A172 (cell line): ENCODE data around the genes UBE2Q1 and TRIM46.

DNA sequence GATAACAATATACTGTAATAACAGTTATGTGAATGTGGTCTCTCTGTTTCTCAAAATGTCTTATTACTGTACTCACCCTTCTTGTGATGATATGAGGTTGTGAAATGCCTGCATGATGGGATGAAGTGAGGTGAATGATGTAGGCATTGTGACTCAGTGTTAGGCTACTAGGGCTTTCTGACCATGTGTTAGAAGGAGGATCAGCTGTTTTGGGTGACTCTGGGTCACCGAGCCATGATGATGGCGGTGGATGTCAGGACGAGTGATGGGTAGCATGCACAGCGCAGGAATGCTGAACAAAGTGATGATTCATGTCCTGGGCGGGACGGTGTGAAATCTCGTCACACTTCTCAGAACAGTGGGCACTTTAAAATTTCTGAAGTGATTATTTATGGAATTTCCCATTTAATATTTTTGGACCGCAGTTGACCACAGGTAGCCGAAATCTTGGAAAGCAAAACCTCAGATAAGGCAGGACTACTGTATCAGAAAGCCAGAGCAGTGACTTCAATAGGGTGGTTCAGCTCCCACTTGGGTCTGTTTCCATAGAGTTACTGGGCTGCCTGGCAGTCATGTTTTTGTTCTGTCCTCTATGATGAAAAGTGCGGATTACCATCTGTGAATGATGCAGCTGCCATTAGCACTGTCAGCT, 26.5 kb downstream of the IL6R start:
- RAMPAGE, long total RNA, result no peak

DNA sequence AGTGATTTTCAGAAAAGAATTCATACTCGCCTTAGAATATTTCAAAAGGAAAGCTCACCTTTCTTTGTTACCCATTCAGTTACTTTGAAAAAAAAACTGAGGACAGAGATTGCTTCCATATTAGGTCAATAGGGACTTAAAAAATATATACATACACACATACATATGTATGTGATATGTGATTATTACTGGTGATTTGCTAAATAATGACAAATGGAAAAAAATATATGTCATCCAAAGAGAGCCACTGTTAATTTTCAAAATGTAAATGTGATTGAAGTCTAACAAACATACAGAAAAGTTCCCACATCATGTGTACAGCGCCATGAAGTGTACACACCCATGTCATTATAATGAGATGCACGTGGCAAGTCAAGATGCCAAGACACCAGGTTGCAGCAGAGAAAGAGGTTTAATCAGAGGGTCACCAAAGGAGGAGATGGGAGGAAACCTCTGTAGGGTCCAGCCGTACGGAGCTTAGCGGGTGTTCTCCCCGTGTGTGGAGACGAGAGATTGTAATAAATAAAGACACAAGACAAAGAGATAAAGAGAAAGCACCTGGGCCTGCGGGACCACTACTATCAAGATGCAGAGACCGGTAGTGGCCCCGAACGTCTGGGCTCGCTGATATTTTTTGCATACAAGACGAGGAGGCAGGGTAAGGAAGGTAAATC, 41.5 kb upstream of the TDRD10 start:
- RAMPAGE, long total RNA, result no peak

DNA sequence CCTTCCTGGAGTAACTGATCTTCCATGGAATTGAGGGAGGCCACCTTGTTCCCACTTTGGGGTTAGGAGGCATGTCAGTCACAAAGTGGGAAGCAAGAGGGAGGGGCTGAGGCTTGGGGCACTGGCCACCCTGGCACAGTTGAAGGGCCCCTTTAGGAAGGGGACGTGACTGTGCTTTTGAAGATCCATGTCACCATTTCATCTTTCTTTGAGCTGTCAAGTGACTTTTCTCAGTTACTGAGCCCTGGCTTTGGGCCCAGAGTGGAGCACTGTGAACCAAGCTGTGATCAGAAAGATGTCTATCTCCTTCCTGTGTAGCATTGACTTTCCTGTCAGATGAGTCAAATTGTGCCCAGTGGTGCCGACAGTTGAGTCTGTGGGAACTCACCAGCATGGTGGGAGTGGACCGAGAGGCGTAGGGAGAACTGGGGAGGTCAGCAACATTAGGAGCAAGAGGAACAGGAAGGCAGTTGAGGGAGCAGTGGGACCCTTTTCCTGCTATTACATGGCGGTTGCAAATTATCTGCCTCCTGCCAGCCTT, 38.4 kb upstream of the TDRD10 start:
- RAMPAGE, long total RNA, result no peak

GRCh38 chr1:154476751-154477320, 25.2 kb upstream of the TDRD10 start:
- RAMPAGE, long total RNA, result no peak

DNA sequence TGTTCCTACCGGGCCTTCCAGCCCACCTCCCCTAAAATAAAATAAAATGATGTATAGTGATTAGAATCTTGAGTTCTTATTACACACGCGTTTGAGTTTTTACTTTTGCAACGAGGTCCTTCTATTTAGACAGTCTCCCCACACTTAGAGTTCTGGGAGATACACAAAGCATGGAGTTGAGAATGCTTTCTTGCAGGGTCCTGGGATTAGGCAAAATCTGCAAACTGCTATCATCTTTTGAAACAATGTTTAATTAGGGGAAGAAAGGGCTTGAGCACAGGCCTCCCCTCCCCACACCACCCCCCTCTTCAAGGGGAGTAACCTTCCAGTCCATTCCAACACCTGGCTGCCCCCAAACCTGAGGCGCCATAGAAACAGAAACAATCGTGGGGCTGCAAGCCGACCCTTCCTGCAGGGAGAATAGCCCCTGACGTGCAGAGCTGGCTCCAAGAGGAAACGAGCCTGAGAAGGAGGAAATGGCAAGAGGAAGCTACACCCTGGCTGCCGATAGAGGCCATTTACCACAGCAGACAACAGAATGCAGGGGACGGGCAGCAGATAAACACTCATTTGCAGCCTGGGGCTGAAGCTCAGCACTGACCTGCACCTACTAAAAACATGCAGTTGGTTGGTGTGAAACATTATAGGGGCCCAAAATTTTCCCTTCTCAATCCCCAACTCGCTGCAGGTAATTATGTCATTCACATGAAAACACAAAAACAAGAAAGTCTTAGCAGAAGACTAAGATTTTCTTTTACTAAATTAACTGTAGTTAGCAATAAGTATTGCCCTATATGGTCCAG, 8.8 kb upstream of the TDRD10 start:
- RAMPAGE, long total RNA, result no peak

GRCh38 chr1:154496831-154497325, 5.1 kb upstream of the TDRD10 start:
- RAMPAGE, long total RNA, result no peak

DNA sequence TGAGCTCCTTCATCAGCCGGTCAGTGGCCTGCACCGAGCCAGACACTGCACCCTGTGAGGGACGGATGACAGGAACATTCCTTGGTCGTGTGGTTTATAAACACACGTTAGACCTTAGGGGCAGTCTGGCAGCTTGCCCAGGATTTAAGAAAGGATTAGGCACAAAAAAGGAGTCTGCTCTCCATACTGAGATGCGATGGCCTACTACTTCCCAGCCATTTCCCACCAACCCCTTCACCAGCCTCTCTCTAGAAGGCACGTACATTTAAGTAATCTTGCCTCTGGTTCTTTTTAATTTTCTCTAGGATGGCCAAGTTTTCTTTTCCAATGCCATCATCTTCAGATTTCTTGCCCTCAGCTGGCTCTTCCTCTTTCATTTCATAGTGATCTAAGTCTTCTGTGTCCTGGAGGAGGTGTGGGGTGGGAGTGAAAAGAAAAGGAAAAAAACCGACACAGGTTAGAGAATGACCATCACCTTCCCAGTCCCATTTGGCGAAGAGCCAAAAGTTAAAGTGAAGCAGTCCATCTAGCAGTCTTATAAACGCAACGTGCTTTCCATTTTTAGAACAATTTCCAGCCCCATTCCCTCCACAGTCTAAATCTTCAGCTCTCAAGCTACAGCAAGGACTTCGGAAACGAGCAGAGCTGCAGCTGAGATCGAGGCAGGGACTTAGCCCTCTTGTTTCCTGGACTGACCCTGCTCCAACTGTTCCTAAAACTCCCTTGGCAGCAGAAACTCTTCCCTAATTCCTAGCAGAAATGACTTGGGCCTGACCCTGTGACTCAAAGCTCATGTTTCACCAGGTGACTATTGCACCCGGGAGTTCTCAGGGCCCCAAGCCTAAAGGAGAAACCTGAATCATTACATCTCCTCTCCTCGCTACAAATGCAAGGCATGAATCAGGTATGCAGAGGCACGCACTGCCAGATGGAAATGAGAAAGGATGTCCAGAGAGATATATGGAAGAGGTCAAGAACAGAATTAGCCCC, 5.4 kb downstream of the UBE2Q1 start:
- RAMPAGE, long total RNA, result no peak

DNA sequence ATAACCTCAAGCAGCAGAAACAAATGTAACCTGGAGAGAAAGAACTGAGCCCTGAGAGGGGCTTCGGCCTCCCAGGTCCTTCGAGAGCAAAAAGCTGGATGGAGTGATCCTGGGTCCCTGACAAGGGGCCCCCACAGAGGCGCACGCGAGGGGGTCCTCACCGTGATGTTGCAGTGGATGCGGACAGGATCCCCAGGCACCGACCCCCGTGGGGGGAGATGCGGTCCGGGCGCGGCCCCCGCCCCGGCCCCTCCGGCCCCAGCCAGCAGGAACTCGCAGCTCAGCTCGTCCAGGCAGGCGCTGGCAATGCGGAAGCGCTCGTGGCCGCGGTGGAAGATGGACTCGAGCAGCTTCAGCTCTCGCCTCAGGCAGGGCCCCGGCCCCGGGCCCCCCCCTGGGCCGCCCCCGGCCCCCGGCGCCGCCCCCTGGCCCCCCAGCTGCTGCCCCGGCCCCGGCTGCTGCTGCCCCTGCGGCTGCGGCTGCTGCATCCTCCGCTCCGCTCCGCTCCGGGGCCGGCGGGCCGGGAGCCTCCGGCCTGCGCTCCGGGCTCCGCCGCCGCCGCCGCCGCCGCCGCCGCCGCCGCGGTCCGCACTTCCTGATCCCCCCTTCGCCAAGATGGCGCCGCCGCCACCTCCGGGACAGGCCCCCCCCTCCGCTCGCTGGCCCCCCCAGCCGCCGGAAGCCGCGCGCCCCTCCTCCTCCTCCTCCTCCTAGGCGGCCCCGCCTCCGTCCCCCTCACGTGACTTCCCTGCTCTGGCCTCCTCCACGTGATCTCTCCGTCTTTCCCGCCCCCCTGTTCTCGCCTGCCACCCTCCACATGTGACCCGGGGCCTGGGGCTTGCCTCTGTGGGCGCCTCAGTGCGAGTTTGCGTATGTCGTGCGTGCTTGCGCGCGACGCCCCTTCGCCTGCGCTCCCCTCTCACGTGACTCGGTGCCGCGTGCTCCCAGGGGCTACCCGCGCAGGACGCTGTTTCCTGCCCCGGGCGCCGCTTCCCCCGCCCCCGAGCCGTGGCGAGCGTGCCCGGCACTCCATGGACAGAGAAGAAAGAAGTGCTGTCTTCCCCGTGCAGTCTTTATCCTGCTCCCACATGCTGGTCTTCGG, at the start of gene UBE2Q1:
TSS of gene UBE2Q1 (minus strand) at position 597 of the 1,102 bp plus-strand sequence.
- RAMPAGE, long total RNA, result no peak

DNA sequence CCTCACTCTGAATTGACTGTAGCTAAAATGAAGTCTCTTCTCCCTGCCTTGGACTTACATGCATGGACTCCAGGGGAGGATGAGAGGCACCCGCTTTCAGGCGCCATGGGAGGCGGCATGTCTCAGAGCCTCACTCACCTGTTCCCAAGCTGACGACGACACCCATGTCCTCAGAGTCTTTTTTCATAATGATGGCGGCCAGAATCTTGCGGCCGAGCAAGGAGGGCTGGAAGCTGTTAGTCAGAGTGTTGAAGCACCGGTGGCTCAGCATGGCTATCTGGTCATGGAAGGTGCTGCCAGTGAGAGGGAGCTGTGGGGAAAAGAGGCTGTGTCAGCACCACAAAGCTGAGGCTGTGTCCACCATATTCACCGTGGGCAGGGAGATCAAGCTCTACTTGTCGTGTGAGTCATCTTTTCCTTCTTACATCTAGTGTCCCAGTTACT, 18.3 kb downstream of the ADAR start:
- RAMPAGE, long total RNA, result no peak

- RAMPAGE, long total RNA, result no peak
Measured at GRCh38 chr1:154601767-154602799, 5.9 kb downstream of the ADAR start.

GRCh38 chr1:154862826-154863385, 7.2 kb downstream of the KCNN3 start:
- RAMPAGE, long total RNA, result no peak

- RAMPAGE, long total RNA, result no peak
Measured at GRCh38 chr1:154863630-154864243, 6.3 kb downstream of the KCNN3 start.

GRCh38 chr1:155051777-155052812, 979 bp downstream of the ADAM15 start:
- RAMPAGE, long total RNA, result no peak

DNA sequence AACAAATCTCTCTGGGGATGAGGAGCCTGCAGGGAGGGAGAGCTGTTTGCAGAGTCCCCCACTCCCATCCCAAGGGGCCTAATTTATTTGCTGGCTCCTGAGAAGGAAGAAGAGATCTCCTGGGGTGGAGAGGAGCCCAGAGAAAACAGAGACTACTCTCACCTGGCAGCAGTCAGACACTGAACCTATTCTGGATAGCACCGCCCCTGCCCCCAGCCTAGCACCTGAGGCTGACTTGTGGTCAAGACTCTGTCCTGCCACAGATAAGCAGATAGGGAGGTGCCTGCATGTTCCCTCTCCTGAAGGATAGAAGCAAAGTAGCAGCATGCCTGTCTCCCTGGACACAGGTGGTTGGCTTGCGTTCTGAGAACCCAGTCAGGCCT, 1.4 kb upstream of the EFNA3 start:
- RAMPAGE, long total RNA, result no peak

- RAMPAGE, long total RNA, result no peak
Measured at GRCh38 chr1:155084550-155085604, 6.2 kb downstream of the EFNA3 start.

GRCh38 chr1:155085605-155086090, 7.0 kb downstream of the EFNA3 start:
- RAMPAGE, long total RNA, result no peak

- RAMPAGE, long total RNA, result no peak
Measured at GRCh38 chr1:155104838-155105346, 22.8 kb upstream of the EFNA1 start.

GRCh38 chr1:155107300-155108298, 20.1 kb upstream of the EFNA1 start:
- RAMPAGE, long total RNA, result no peak

DNA sequence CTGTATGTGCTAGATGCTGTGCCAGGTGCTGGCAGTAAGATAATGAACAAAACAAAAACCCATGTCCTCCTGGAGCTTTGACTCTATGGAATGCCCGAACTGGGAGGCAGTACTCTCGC, 2.0 kb upstream of the EFNA1 start:
- RAMPAGE, long total RNA, result no peak

GRCh38 chr1:155173574-155174092, at the start of gene TRIM46:
Gene TRIM46, plus strand, starts transcription at chr1:155173849.
- RAMPAGE, long total RNA, result no peak